Ascending aorta (tissue), 1 donor: Measurements from ENCODE around the gene TRAF3.

GRCh38 chr14:102364757-102365253 lies 2.1 kb downstream of the TECPR2 start:
- PRO-cap = no peak

- PRO-cap = no peak
Measured at GRCh38 chr14:102408260-102409353, 45.9 kb downstream of the TECPR2 start.

- PRO-cap = no peak
Measured at GRCh38 chr14:102508224-102508750, 1.3 kb downstream of the ANKRD9 start.

- PRO-cap = no peak
Measured at GRCh38 chr14:102592465-102592558, 137 bp upstream of the RCOR1 start.

- PRO-cap = no peak
Measured at GRCh38 chr14:102601050-102601936, 8.8 kb downstream of the RCOR1 start.

DNA sequence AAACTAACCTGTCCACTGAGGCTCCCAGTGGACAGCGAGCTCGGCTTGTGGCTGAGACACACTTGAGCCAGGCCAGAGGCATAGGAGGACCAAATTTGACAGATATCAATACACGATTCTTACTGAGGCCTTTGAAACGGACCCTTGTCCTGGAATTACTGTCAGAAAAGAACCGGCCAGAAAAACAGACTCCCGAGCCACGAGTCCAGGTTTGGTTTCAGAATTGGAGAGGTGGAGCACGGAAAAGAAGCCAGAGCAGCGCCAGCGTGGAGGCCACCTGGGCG lies 90.7 kb downstream of the RCOR1 start:
- PRO-cap = no peak

DNA sequence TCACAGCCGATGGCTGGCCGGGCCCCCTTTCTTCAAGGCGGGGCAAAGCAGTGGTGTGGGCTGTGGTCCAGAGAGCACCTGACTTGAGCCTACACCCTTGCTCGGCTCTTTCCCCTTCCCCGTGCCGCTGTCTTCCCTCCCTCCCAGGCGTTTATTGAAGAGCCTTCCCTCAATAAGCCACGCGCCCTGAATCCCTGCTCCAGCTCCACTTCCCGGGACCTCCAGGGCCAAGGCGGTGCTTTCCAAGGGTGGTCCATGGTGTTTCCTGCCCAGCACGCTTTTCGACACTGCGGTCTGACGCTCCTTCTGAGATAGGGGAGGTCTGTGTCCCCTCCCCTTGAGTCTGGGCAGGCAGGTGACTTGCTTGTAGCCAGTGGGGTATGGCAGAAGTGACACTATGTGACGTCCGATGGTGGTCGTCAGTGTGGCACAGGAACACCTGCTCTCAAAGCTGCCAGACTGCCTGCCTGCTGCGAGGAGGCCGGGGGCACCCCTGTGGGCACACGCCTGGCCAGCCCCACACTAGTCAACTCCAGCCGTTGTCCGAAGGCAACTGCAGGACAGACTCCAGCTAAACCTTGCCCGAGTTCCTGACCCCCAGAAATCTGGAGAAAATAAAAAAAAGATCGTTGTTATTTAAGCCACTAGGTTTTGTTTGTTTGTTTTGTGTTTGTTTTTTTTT lies 16.1 kb upstream of the TRAF3 start:
- PRO-cap = no peak

DNA sequence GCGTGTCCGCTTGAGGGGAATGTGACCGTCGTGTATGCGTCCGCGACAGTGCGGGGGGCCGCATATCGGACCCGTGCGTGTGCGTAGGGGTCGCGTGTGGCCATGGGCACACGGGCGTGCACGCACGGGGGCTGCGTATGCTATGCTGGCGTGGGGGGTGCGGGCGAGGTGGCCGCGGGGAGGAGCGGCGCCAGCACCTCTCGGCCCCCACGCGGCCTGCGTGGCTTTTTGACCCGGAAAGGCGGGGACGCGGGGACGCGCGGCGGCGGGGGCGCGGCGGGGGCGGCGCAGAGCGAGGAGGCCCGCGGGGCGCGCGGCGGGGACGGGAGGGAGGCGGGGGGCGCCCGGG lies 396 bp upstream of the TRAF3 start:
- PRO-cap = no peak

- PRO-cap = unidirectional peak, plus-strand start at chr14:102777449; unidirectional peak, plus-strand start at chr14:102777613
Measured at GRCh38 chr14:102777228-102778250, at the start of gene TRAF3. TRAF3 (plus strand) TSS chr14:102777449.

- PRO-cap = no peak
Measured at GRCh38 chr14:102778251-102778770, 1.1 kb downstream of the TRAF3 start.

DNA sequence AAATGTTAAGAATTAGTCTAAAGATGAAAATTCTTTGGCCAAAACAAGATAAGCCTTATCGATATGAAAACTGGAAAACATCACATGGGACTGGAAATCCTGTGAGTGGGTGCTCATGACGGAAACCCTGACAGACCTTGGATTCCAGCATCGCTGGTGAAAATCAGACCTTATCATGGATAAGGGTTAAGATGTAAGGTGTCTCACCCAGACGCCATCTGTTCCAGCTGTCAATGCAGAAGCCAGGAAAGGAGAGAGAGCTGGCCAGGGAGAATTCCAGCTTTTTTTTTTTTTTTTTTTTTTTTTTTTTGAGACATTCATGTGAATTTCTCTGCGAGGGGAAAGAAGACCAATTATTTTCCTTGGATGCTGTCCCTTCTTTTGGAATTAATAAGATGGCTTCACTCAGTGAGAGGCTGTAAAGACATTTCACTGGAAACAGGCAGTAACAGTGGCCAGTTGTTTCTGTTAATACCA lies 1.8 kb downstream of the TRAF3 start:
- PRO-cap = no peak

DNA sequence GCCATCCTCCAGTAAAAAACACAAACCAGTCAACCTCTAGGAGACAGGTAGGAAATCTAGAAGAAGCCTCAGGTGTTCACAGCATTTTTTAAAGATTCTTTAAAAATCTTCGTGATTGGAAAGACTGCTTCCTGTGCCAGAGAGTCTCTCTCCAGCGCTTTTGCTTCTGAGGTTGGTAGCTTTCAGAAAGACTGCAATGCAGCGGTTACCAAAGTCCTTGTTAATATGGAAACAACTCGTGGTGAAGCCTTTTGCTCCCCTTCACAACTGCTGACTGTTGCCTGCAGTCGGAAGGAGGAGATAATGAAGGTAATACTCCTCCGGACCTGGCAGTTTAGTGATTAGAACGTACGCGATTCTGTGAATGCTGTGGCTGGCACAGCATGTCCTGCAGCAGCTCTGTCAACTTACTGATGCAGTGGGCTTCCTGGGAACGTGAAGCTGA lies 50.9 kb downstream of the TRAF3 start:
- PRO-cap = no peak

DNA sequence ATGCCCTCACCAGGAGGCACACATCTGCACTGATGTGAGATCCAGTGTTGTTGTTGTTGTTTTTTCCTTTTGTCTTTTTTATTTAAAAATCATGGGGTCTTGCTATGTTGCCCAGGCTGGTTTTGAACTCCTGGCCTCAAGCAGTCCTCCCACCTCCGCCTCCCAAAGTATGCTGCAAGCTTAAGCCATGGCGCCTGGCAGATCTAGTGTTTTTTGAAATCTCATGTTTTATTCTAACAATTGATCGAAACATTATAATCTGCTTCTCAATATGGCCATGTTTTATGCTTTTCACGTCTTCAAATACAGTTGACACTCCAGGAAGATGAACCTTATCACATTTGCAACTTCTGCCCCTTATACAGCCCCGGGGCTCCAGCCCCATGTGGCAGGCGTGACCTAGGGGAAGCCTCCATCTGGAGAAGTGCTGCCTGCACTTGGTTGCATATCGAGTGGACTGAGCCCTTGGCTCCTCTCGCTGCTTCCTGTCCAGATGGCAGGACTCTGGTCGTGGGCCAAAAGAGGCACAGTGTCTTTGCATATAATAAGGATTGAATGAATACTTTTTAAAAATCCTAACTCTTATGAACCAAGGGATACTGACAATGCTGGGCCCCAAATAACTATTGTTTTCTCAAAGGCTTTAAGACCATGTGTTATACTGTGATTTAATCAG lies 71.8 kb downstream of the TRAF3 start:
- PRO-cap = no peak

DNA sequence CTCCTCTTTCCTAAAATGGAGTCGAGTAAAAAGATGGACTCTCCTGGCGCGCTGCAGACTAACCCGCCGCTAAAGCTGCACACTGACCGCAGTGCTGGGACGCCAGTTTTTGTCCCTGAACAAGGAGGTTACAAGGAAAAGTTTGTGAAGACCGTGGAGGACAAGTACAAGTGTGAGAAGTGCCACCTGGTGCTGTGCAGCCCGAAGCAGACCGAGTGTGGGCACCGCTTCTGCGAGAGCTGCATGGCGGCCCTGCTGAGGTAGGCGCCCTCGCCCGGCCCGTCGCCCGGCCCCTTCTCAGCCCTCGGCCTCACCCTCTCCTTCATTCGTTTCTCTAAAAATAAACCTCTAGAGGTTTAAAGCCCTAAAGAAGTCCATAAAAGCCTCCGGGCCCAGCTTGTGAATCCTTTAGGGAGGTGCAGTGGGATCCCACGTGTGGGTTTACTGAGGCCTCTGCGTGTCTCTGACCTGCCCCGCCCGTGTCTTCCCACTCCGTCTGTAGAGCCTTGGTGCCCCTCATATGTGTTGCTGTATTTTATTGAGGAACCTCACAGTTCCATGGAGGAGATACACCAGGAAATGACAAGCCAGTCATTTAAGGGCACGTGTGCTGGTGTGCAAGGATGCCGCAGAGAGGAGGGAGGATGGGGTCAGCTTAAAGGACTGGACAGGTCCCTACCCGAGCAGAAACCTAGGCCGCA lies 52.1 kb upstream of the AMN start:
- PRO-cap = no peak

DNA sequence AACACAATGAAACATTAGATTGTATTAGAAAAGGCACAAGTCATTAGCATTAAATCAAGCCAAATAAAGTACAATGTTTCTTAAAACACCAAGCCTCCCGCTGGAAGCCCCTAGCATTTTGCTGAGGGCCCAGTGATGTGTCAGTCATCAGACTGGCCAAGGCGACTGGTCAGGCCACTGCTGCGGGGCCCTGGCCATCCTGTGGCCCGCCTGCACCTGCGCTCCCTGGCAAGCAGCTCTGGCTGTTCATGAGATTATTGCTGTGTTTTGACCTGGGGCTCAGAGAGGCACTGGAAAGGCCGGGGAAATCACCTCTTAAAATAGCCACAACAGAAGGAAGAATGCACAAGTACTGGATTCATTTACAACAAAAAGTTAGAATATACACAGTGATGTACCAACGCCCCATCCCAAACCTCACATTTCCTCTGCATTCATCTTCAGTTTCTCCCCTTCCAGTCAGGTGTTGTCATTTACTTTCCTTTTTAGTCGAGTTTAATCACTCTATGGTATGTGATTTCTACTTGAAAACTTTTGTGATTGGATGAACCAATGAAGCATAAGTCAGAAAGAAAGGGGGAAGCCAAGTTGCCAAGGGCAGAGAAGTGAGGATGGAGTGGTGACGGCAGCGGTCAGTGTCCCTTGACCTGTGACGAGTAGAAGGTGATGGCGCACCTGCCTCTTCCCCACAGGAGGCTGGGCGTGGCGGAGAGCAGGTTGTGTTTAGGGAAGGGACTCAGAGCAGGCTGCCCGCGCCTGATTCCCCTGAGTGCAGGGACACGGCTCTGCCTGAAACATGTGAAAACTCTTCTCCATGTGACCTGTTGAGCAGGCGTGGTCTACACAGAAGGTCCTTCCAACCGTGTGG lies 23.9 kb upstream of the AMN start:
- PRO-cap = no peak

DNA sequence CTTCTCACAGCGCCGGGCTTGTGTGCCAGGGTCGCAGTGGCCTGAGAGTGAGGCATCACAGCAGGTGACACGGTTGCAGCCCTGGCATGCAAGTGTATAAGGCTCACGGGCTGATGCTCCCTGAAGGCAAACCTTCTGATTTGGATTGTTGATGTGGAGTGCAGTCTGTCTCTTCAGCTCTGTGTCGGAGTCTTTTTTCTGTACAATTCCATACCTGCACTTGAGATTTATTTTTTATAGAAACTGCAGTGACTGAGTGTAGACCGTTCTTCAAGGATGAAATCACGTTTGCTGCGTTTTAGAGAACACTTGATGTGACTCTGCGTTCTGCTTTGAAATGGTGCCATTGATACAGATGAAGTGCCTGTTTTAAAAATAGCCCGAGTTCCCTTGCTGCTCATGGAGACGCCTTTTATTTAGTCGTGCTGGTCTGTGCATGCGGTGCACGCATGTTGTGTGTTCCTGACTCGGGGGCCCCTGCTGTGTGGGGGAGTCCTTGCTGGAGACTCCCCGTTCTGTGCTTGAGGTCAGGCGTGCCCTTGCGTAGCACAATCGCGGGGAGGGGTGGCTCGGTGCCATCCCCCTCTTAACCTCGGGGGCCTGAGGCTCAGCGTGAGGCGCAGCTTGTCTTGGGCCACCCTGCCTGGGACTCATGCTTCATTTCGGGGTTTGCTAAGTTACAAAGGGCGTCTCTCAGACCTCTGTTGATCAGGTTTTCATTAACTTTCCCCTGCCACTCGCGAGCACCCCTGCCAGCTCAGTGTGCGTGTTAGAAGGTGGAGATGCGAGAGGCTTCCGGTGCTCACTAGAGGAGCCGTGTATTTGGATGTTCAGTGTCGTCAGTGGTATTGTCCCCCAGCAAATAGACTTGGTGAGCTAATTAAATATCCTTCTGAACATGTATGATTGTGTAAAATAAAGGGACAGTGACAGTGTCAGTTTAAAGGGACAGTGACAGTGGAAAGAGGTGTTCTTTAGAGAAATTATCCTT lies 21.5 kb upstream of the AMN start:
- PRO-cap = no peak

DNA sequence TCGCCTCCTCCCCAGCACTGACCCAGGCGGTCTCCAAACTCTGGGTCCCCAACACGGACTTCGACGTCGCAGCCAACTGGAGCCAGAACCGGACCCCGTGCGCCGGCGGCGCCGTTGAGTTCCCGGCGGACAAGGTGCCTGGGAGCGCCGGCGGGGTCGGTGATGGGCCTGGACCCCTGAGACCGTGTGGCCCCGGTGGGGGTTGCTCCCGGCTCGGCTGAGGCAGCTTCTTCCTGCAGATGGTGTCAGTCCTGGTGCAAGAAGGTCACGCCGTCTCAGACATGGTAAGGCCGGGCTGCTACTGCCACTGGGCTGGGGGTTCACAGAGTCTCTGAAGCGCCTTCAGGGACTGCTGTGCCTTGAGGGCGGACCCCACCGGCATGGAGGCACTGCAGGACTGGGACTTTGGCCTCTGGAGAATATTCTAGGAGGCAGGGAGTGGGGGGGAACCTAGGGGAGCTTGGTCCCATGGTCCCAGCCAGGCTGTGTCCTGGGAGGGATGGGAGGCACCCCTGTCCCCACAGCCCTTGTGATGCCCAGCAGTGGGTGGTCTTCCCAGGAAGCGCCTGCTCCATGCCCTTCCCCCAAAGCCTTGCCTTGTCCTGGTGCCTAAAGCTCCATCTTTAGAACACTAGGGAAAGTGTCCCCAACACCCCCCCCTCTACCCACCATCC lies 1.4 kb downstream of the AMN start:
- PRO-cap = no peak

DNA sequence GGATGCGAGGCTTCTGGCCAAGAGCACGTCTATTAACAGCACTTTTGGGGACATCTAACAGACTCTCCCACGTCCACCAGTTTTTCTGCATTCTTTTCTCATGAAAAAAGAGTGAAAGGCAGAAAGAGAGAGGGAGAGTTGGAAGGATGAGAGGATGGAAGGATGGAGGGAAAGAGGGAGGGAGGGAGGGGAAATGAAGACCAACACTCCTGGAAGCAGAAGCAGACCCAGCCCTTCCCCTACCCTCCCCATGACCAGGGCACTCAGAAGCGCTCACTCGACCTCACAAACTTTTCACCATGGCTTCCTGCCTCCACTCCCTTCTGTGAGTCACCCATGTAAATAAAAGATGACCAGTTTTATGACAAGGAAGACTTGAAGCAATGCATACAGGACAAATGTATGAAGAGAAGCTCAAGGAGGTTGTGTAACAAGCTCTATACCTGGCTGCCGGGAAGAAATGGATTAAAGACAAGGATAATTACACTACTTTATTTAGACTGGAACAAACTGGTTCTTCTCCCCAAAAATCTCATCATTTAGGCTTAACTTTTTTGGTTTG lies 63.9 kb downstream of the CDC42BPB start:
- PRO-cap = no peak

- PRO-cap = no peak
Measured at GRCh38 chr14:103045302-103045905, 11.9 kb downstream of the CDC42BPB start.

DNA sequence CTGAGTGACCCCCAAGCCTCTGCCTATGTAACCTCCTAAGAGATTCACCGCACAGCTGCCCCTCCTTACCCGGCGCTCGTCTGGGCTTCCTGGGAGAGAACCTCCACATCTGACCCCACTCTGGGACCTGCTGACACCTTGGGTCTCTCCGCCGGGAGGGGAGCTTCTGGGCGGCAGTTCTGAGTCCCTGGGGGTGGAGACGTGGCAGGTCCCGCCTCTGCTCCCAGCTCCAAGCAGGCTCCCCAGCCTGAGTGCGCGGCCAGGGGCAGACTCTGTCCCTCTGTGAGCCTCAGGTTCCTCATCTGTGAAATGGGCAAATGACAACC lies 3.6 kb downstream of the EXOC3L4 start:
- PRO-cap = no peak